WTC11 (cell line): ENCODE measurements around a stretch of chr11.

- PRO-cap: no peak
Observed at GRCh38 chr11:34403247-34403960, 35.3 kb upstream of the CAT start.

DNA sequence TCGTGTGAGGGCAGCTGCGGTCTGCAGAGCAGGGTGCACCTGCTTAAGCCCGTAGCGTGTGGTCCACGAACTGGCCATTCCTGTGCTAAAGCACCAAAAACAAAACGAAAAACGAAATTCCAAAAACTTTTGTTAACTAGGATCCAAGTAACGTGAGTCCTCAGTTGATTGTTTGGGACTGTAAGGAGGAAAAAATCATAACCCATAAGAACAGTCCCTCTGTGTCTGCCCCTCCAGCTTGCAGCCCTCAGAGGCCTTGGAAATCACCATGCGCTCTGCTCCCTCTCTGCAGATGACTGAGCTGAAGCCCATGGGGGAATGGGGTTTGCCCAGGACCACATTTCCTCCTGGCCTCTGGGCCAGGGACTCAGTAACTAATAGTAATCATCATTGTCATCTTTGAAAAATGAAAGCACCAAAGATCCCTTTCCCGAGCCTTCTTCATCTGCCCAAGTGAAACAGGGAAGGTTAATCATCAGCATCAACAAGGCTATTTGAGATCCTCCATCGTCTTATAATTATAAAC lies 24.5 kb downstream of the ELF5 start:
- PRO-cap: no peak

DNA sequence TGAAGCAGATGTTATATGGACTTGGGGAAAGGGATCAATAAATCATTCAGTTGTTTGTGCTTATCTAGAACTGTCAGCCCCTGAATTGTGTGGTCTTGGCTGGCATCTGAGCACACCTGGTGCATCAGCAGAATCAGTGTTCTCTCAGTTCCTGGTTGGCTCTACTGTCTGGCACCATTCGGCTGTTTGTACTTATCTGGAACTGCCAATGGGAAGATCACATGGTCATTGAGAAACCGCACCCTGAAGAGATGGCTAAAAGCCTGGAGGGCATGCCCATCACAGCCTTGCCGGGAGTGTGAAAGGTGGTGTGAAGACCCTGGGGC lies 37.1 kb upstream of the EHF start:
- PRO-cap: no peak

DNA sequence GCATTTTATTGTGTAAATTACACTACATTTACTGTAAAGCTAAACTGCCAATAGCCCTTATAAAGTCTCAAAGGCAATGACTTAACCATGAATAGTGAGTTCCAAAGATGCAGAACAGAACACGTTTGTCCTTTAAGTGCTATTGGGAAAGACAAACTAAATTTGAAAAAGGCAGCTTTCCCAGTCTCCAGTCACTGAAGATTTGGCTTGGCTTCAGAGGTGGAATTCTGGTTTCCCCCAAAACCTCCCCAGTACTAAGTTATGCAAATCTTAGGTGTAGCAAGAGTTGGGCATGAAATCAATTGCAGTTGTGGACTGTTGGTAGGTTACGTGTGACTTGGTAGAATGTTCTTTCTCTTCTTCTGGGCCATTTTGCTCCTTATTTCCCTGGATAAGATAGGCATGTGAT lies 60.7 kb downstream of the APIP start:
- PRO-cap: no peak

GRCh38 chr11:34935315-34936063 lies 19.1 kb downstream of the PDHX start:
- PRO-cap: no peak

DNA sequence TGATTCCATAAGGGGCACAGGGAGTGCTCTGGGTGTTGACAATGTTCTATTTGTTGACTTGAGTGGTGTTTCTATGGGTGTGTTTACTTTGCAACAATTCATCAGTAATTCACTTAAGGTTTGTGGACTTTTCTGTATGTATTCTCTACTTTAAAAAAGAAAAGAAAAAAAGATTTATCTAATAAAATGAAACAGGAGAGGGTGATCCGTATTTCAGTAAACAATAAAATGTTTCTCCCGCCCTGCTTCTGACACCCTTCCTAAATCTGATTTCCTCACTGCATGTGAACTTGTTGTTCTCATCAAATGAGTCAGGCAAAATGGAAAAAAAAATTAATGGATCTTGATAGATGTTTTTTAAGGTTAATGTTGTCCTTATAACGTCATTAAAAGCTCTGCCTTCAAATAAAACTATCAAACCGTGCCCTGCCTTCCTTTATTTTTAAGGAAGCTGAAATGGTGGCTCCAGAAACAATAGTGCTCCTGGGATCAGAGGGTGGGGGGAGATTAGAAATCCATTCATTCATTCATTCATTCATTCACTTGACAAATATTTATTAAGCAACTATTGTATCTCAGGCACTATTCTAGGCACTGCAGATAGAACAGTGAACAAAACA lies 77.2 kb upstream of the CD44 start:
- PRO-cap: no peak

DNA sequence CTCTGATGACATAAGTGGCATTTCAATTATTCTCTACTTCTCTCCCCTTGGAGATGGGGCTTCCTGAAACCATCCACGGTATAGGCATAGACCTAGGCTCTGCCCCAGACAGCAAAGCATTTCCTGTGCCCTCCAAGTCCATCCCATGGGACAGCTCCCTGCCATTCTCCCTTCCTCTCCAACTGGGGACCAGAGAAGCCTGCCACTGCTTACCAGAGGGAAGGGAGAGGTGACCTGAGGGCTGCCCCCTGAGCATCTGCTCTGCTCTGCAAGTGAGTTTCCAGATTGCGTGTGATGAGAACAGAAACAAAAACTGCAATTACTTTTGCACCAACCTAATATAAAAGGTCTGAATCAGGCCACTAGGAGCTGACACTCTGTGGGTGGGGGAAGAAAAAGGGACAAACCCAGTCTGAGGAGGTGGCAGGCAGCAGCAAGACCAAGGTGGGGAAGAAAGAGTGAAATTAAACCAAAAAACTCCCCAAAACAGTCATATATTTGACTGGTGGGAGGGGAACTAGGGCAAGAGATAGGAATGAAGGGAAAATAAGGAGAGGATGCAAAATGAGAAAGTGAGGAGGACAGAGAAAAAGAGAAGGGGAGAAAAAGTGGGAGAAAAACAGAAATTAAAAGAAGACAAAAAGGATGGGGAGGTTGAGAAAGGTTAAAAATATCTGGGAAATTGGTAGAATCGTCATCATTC lies 12.5 kb upstream of the CD44 start:
- PRO-cap: no peak

DNA sequence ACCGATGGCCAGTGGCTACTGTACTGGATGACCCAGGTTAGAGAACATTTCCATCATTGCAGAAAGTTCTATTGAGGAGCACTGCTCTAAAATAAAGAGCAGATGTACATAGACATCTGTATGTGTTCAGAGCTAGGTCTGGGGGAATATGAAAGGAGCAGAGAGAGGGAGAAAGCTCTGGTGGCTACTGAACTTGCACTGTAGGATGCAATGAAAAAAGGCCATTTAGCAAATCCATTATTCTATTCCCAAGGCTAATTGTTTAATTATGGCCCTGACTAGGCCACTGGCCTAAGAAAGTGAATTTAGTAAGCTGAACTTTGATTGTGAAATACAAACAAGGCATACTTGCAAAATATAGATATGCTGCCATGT lies 38.9 kb downstream of the CD44 start:
- PRO-cap: no peak

- PRO-cap: no peak
Observed at GRCh38 chr11:35228994-35229600, 90.1 kb downstream of the CD44 start.

GRCh38 chr11:35347664-35348191 lies 71.6 kb downstream of the SLC1A2 start:
- PRO-cap: no peak

GRCh38 chr11:35367549-35368051 lies 51.8 kb downstream of the SLC1A2 start:
- PRO-cap: no peak

GRCh38 chr11:35380450-35380955 lies 38.9 kb downstream of the SLC1A2 start:
- PRO-cap: no peak

GRCh38 chr11:36288745-36289224 lies 439 bp downstream of the COMMD9 start:
- PRO-cap: no peak

DNA sequence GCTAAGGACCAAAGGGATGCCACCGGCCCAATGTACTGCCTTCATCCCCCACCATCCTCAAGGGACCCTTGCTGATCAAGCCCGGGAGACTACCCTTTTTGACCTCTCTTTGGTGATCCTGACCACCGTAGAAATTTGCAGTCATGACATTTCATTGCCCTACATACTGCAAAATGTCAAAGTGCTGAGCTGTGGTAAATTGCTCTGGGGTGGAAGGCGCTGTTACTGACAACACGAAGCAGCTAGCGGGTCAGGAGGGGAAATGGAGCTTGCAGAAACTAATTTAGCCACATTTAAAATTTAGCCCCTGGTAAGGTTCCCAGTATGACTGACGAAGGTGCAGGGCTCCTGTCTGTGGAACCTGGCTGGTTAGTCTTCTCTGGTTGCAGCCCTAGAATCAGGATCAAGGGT lies 81.9 kb downstream of the PRR5L start:
- PRO-cap: no peak

DNA sequence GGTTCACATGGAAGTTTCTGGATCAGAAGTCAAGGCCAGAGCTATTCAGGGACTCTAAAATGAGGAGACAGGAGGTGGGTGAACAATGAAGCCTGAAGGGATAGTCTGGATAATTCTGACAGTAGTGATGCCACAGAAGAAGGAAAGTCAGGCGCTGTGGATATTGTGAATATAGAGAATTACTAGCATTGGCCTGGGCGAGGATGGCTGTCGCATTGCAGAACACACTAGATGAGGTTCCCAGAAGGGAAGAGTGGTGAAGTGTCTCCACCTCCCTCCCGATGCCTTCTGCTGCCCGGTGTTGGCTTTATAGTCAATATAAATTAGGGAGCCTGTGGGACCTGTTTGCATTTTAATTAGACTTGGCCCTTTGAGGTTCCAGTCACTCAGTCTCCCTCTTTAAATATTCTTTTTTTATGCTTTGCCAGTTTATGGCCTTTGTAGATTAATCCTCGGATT lies 84.0 kb downstream of the PRR5L start:
- PRO-cap: no peak

DNA sequence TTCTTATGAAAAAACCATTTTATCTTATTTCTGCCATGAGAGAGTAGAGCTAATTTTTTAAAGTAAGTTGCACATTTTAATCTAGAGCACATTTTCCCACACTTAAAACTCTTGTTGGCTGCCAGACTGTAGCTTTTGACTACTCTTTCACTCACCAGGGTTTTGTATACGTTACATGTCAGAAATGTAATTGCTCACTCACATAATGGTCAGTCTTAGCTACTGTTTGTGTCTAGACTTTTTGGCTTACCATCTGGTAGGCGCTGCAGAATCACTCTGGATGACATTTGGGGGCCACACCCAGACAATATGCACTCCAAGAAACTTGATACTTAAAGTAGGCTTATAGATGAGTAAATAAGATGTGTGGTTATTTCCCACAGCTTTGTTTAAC lies 88.9 kb downstream of the PRR5L start:
- PRO-cap: no peak

DNA sequence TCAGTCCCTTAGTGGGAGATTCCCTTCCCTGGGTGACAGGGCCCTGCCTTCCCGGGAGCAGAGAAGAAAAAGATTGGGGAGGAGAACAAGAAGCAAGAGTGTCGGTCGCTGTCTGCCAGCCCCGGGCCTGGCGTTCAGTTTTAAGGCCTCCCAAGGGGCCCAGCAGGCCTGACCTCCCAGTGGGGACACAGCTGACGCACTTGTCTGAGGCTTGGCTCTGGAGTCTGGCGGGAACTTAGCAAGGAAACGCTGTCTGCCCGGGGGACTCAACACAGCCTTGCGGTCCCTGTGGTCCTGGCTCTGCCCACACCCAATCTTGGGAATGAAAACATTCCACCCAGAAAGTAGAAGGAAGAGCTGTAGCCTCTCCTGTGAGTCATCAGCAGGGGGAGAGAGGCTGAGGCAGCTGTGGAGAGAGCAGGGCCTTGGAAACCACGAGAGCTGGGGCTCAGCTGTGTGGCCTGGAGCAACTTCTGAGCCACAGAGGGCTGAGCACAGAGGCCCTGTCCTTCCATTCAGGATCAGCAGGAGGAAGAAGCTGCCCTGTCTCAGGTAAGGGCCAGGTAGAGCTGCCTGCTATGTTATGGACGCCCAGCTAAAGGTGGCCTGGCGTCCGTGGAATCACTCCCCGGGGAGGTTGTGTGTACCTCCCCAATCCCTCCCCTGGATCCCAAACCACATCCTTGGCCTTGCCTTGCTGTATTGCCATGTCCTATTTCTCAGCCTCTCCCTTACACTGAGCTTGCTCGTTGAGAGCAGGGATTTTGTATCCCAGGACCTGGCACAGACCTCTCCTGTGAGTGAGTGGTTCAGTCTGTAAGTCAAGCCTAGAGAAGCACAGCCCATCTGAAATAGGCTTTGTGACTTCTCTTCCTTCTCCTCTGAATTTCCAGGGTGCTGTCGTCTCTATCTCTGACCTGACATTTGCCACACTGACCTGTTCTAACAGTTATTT lies 54.2 kb downstream of the TRAF6 start:
- PRO-cap: no peak

DNA sequence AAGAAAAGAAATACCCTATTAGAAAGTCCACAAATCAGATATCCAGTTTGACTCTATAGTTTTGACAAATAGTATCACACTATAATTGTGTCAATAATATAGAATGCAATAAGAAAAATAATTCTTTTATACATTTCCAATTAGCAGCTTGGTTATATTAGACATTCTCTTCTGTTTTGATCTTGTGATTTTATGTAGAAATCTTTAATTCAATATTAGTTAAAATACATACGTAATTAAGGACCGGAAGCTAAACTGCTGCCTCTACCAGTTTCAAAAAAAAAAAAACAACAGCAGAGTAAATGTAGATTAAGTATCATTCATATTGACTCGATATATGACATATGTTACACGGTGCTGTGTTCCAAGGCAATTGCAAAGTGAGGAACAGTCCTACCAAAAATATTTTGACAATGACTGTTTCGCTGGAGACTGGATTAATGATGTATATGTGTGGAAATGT lies 1910.4 kb upstream of the RAG2 start:
- PRO-cap: no peak

- PRO-cap: no peak
Observed at GRCh38 chr11:40291175-40291734, 1168.2 kb downstream of the LRRC4C start.

DNA sequence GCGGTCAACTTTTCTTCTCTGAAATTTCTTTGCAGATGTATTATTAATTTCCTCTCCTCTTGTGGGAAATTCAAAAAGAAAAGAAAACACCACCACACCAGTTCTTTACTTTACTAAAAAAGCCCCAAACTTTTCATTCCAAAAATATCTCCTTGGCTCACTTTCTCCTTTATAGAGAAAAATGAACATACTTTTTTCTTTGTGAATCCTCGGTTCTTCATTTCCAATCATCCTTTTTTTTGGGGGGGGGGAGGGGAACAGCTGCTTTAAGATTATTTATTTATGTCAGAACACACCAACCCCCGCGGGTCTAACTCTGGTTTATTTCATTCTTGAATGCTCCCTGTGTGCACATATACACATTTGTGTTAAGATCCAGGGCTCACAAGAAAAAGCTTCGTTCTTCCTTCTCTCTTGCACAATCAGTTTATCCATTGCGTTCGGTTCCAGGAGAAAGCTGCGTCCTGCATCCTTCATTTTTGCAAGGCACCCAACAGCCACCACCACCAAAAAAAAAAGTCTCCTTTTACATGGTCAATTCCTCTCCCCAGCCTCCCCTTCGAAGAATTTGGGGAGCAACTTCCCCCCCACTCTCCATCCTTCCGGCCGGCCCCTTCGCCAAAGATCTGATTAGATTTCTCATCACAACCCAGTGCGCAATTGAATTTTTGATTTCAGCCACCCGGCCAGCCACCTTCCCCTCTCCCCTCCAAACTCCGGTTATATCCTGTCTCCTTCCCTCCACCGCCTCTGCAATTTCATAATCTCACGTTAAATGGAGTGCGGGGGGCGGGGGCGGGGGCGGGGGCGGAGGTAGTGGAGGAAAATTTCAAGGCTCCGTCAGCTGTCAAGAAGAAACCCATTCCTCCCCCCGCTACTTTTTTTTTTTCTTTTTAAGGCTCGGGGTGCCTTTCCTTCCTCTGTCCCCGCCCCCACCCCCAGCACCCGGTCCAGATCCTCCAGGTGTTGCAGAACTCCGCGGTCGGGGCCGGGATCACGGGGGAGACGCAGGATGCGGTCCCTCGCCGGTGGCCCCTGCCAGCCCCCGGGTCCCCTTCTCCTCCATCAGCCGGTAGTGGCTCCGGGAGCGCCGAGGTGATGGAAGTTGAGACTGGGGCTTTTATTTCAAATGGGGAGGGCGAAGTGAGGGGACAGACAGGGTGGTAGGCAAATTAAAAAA lies 1166.6 kb downstream of the LRRC4C start:
- PRO-cap: unidirectional peak, plus-strand start at position 971 of the sequence